Foreskin keratinocyte (primary cell): ENCODE measurements around a stretch of chr13.

DNA sequence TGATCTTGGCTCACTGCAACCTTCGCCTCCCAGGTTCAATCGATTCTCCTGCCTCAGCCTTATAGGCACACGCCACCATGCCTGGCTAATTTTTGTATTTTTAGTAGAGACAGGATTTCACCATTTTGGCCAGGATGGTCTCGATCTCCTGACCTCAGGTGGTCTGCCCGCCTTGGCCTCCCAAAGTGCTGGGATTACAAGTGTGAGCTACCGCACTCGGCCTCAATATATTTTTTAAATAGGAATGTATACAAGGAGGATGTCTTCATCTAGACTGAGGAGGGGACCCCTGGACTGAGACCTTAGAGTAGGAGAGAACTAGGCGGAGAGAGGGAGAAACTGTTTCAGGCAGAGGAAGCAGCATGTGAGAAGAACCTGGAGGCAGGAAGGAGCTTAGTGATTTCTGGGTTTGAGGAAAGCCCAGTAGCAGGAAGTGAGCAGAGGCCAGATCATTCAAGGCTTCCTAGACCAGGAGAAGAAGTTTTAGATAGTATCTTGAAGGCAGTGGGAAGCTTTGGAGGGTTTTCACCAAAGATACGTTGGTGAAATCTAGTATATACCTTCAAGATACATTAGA, 4.3 kb downstream of the ERCC5 start:
- RAMPAGE, total RNA, result no peak

DNA sequence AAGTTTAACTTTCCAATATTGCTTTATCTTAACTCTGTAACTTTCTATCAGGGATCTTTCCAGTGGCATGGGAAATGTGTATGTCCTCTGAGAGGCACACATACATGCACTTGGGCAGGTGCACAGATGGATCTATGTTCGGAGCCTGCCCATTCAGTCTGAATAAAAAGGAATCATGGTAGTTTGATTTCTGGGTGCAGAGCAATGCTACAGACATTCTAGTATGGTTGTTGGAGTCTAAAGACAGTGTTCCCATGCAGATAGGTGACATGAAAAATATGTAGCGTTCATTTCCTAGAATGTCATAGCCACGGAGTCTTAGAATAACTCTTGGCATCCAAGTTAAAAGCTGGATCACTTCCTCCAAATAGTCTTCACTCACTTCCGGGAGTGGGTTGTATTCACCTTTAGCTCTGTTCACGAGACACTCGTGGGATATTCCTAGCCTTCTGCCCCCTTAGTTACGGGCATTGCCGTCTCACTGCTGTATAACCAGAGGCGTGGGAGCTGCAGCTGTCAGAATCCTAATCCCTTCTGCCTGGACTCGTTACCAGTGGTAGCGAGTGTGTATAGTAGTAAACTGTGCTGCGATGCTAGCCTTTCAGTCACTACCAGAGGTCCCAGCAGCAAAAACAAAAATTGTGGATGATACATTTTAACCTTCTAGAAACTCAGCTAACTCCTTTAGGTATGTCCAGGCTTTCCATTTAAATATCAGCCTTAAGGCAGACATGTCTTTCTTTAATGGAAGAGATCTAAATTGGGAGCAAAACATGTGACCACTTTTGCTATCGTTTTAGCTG, 33.9 kb downstream of the ERCC5 start:
- RAMPAGE, total RNA, result no peak

GRCh38 chr13:103350805-103351583, 284.8 kb upstream of the SLC10A2 start:
- RAMPAGE, total RNA, result no peak

DNA sequence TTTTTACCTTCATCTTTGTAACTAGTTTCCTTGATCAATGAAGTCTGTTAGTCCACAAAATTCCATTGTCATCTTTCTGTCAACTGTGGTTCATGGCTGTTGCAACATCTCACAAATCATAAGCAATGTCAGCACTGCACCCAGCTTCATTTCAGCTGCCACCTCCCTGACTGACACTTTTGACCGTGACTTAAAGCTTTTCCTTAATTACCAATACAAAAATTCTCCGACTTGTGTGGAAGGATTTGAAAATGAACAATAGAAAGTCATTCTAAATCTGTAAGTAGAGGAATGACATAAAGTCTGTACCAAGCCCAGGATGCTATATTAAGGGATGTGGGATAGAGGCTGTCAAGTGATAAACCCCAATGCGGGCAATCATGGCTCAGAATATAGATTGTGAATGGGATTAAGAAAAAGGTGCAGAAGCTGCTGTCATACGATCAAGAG, 756.0 kb upstream of the SLC10A2 start:
- RAMPAGE, total RNA, result no peak

GRCh38 chr13:105597435-105597811, 131.6 kb downstream of the DAOA start:
- RAMPAGE, total RNA, result no peak

DNA sequence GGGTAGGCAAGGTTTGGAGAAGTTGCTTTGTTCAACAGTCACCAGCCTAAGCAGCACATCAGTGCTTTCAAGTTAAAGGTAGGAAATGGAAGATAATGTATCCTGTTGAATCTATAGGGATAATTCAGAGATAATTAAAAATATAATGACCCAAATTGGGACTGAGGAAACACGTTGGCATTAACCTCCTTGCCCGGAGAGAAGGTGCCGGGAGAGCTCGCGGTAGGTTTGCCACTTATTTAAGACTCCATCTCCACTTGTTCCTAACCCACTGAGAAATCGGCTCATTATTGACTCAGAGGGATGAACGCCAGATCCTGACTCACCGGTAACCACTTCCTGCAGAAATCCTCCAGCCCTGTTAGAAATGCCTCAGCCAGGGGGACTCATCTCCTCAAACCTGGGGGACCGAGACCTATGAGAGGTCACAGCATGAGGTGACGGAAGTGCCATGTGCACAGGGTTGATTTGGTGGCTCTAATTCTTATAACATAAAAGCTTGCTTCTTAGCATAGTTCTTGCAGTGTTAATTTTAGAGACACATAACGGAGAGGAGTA, 159.2 kb downstream of the EFNB2 start:
- RAMPAGE, total RNA, result no peak

GRCh38 chr13:106496248-106496565, 39.3 kb downstream of the EFNB2 start:
- RAMPAGE, total RNA, result no peak

- RAMPAGE, total RNA, result no peak
Measured at GRCh38 chr13:106530262-106531144, 5.0 kb downstream of the EFNB2 start.

DNA sequence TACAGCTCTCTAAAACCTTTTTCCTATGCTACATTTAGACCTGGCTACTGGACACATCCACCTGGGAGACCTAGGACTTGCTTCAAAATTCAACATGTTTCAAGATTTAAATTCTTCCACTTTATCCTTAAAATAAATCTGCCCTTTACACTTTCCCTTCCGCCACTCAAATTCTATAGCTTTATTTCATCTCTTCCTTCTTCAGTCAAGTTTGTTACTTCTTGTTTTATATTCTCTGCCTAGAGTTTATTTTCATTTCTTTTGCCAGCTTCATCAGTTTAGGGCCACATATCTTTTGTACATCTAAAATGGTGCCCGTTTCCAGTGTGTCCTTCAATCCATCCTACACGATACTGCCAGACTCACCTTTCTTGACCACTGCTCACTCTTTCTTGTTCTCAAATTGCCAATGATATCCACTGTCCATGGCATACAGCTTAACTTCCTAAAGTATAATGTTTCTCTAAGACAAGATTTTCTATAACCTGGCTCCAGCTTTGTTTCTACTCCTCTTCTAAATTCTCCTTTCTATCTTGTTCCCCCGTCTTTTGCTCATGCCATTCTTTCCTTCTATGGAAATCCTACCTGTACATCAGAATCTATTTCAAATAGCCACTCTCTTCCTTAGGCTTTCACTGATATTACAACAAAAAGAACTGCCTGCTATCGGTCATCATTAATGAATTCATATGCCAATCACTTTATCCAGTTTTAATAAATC, 10.6 kb upstream of the EFNB2 start:
- RAMPAGE, total RNA, result no peak

DNA sequence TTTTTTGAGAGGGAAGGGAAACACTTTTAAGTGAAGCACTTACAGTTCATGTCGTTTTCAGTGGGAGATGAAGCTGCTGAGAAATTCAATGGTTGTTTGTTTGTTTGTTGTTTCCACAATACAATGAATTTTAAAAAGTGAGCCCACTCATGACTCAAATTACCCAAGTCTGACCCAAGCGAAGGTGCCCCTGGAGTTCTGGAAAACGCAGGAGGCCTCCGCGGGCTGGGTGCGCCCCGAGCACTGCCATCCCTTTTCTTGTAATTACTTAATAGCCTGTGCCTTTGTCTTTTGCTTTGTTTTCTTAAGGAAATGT, 348.9 kb upstream of the ARGLU1 start:
- RAMPAGE, total RNA, result no peak

DNA sequence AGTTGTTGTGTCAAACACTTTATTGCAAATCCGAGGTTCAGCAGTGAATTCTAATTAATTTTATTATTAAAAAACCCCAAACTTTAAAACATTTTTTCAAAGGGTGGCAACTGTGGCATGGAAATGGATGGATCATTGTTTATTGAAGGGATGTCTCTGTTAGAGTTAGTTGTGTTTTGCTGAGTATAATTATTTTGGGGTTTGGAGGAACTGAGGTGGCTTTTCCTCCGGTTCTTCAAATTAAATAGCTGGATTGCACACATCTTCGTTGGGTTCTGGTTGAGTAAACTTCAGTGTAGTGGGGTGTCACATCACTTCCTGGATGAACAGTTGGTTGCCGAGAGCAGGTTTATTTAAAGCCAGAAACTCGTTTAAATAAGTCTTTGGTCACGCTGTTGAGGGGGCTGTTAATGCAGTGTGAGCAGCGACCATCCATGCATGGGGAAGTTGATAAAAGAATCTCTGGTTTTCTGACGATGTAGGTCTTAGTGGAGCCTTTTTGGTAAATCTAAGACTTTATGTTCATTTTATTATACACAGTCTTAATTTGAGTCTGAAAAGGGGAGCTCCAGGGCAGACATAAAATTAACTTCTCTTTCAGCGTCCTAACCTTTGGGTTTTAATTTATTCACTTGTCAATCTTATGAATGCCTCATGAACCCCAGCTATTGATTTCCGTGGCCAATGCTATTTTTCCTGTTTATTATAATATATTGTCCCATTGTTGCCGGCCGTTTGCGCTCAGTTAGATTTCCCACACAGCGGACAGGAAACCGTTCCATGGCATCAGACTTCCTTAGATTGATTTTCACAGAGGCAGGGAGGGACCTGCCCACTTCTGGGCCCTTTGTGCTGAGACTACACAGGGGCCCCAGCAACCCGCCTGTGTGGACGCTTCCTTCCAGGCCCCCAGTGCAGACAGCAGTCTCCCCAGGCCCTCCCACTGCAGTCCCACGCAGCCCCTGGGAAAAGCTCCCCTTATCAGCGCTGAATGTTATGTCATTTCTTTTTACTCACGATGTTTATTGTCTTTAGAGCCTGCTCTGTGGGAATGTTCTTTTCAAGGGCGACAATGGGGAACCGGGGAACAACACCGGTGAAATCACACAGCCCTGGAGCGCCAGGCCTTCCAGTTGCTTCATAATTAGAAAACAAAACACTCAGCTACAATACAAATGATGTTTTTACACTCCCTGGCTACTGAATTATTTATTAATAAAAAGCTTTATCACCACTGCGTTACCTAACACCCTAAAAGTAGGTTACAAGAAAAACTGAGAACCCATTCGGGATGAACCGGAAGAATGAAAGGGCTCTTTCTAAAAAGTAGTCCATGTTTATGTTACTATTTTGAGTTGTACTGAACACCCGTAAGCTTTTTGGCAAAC, 351.5 kb upstream of the ARGLU1 start:
- RAMPAGE, total RNA, result no peak

GRCh38 chr13:108213874-108214880, 1.2 kb downstream of the LIG4 start:
- RAMPAGE, total RNA, result no peak

GRCh38 chr13:108304323-108304662, 34.8 kb downstream of the TNFSF13B start:
- RAMPAGE, total RNA, result no peak

- RAMPAGE, total RNA, result no peak
Measured at GRCh38 chr13:108402918-108403403, 133.4 kb downstream of the TNFSF13B start.

- RAMPAGE, total RNA, result no peak
Measured at GRCh38 chr13:109155018-109155928, 525.9 kb downstream of the MYO16 start.

- RAMPAGE, total RNA, result no peak
Measured at GRCh38 chr13:109606370-109606997, 179.9 kb downstream of the IRS2 start.

GRCh38 chr13:109706936-109707939, 79.1 kb downstream of the IRS2 start:
- RAMPAGE, total RNA, result no peak

DNA sequence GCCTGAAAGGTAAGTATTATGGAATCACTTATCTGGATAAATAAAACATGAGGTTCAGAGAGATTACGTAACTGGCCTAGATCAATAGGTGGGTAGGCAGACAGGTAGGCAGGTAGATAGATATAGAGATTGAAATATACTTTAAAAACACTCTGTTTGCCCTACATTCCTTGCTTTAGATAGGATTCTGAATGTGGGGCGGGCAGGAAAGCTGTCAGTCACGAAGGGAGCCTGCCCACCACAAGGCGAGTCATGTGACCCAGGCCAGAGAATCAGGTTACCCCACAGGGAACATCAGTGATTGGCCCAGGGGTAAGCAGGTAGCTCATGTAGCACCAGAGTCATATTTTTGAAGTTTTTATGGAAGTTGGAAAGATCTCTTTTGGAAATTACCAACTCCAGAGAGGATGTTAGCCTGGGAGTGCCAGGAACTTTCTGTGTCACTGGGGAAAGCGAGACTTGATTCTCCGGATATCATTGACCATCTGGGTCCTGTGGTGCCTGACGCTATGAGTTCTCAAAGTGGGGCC, 60.4 kb downstream of the IRS2 start:
- RAMPAGE, total RNA, result no peak

DNA sequence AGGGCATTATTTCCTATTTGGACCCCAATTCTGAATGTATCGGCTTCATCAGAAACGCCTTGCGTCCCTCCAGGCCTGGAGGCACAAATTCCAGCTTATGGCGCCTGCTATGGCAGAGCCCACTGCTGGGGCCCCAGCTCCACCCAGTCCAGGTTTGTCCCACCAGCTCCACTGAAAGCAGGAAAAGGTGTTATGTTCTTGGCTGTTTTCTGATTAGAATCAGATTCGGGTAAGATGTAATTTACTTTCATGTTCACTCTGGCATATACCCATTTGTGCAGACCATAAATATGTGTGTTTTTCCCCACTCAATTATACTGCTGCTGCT, 6.5 kb downstream of the IRS2 start:
- RAMPAGE, total RNA, result no peak

GRCh38 chr13:109869382-109870459, 83.3 kb upstream of the IRS2 start:
- RAMPAGE, total RNA, result no peak